SK-N-DZ (cell line): ENCODE results near the genes GBA1, YY1AP1 and RIT1.

DNA sequence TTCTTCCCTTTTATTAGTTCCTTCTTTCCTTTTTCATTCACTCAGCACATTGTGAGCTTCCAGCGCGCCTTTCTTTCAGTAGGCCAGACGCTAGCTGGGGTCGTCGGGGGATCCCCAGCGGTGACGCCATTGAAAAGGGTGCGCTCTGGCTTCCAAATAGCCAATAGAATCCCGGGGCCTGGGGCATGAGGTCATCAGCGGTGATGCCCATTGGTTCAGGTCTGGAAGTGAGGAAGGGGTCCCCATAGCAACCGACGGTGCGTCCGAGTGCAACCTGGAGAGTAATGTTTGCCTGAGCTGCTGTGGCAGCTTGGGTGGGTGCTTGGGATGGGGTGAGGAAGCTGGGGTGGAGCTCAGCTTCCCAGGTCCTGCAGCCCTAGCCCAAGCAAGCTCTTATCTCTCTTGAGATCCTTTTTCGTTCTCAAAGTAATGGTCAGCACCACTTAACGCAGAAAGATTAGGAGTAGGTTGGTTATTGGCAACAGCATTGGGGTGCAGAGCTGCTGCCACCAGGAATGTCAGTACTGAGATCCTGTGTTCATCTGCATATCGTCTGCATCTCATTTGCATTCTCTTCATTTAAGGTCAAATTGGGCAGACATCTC is 6.8 kb upstream of the EFNA3 start:
RAMPAGE:
- cytosol, long total RNA: no peak
- nucleus, long total RNA: no peak

DNA sequence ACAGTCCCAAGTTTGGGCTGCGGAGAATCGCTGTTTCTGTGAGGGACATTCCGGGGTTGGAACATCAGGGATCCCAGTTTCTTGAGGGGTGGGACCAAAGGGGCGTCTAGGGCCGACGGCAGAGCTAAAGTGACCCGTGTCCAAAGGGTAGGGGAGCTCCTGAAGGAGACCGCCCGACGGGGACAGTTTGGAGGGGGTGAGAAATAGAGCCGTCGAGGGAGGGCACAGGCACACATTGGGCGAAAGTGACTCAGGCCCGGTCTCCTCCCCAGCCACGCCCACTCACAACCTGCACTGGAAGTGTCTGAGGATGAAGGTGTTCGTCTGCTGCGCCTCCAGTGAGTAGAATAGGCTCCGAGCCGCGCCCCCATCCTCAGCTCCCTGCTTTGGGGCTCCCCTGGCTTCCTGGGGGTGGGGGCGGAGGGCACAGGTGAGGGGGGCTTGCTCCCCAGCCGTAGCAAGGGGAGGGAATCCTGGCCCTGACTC is 7.0 kb downstream of the EFNA3 start:
RAMPAGE:
- cytosol, long total RNA: no peak
- nucleus, long total RNA: no peak

DNA sequence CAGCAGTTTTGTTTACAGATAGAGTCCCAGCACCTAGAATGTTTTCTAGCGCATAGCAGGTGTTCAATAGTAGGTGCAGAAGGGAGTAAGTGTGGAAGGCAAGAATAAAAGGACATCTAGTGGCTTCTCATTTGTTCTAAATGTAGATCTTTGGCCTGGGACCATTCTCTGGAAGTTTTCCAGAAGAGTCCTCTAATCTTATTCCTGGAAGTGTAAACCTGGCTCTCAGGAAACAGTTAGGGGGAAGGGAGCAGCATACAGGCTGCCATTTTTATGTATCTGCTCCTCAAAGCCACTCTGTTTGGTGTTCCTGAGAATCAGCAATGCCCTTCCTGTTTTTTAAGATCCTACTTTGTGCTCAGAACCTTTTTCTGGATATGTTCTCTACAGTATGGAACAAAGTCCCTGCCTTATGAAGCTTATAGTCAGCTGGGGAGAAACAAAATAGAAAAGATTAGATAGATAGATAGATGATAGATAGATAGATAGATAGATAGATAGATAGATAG is 22.8 kb upstream of the EFNA1 start:
RAMPAGE:
- cytosol, long total RNA: no peak
- nucleus, long total RNA: no peak

DNA sequence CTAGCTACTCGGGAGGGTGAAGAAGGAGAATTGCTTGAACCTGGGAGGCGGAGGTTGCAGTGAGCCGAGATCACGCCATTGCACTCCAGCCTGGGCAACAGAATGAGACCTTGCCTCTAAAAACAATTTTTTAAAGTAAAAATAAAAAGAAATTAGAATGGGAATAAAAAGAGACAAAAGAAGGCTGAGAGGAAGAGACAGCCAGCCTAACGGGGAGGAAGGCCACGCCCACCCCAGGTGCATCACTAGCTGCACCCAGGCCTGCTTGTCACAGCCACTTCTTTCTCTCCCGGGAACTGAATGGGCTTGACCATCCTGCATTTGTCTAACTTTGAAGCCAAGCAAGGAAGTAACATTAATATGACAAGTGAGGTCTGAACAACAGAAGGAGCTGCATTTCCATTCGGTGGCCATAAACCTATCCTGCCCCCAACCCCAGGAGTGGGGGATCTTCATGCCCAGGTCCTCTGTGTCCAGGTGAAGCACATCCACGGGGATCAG is 20.8 kb upstream of the EFNA1 start:
RAMPAGE:
- cytosol, long total RNA: no peak
- nucleus, long total RNA: no peak

GRCh38 chr1:155133543-155134138 is 2.0 kb upstream of the SLC50A1 start:
RAMPAGE:
- cytosol, long total RNA: no peak
- nucleus, long total RNA: no peak

DNA sequence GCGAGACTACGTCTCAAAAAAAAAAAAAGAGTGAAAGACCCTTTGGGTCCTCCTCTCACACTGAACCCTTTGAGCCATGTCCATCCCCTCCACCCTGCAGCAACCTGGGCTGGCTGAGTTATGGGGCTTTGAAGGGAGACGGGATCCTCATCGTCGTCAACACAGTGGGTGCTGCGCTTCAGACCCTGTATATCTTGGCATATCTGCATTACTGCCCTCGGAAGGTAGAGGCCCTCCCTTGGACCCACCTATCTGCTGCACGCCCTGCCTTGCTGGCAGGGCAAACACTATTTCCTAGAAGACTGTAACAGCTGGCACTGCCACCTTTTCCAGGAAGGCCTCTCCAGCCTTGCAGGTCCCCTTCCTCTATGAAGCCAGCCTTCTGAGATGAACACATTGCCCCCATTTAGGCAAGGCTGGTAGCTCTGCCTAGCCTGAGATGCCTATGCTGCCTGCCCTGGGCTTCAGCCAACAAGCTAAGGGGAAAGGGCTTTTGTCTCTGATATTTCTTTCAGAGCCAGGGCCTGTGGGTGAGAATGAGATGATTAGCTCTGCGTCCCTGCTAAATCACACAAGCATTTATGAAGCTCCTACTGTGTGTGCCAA is 1.2 kb downstream of the SLC50A1 start:
RAMPAGE:
- cytosol, long total RNA: no peak
- nucleus, long total RNA: no peak

DNA sequence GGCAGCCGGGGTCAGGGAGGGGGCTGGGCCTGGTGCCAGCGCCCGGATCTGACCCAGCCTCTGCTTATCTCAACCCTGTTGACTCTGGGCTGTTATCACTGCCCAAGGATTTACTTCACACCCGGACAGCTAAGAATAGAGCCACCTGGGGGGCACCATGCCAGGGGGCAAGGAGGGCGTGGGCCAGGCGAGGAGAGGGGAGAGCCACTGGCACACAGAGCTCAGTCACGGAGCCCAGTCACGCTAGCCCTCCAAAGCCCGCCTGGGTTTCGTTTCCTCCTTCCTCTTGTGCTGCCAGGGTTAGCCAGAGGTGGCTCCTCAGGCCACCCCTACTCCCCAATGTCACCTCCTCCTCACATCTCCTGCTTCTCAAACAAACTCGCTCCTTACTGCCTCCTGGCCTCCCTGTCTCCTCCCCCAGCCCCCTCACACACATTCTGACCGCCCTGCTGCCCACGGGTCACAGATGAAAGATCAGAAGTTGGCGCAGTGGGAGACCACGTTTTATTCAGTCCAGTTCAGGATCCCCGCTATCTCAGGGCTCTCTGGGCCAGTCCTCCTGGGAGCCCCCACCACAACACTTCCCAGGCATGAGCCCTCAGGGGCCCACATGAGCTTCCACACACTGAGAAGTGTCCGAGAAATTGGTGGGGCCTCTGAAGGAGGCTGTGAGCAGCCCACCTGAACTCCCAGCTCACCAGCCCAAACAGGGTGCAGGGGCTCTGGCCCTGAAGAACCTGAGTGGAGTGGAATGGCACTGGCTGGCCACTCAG is 11.9 kb downstream of the TRIM46 start:
RAMPAGE:
- cytosol, long total RNA: no peak
- nucleus, long total RNA: no peak

RAMPAGE:
- cytosol, long total RNA: no peak
- nucleus, long total RNA: no peak
These were observed at the start of gene GBA1 for GRCh38 chr1:155240897-155241622. GBA1 (minus strand) TSS chr1:155241249.

RAMPAGE:
- cytosol, long total RNA: no peak
- nucleus, long total RNA: no peak
These were observed 1.1 kb upstream of the ENTREP3 start for GRCh38 chr1:155256337-155256816.

GRCh38 chr1:155300854-155301261 is 380 bp downstream of the PKLR start:
RAMPAGE:
- cytosol, long total RNA: no peak
- nucleus, long total RNA: no peak

GRCh38 chr1:155336817-155337965 is 16.5 kb downstream of the RUSC1 start:
RAMPAGE:
- cytosol, long total RNA: no peak
- nucleus, long total RNA: no peak

GRCh38 chr1:155528078-155528530 is 34.5 kb downstream of the ASH1L start:
RAMPAGE:
- cytosol, long total RNA: no peak
- nucleus, long total RNA: no peak

DNA sequence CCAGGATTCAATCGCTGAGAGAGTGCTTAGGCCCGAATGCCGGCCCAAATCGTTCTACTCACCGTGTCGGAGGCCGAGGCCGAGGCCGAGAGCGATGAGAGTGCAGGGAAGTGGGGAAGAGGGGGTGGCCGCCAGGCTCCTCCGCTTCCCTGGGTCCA is 633 bp downstream of the ASH1L start:
RAMPAGE:
- cytosol, long total RNA: no peak
- nucleus, long total RNA: no peak

RAMPAGE:
- cytosol, long total RNA: start-site peak on the minus strand at chr1:155688659-155688740, 362 and 484 reads in 2 replicates
- nucleus, long total RNA: no peak
These were observed at the start of gene YY1AP1 for GRCh38 chr1:155687737-155688884. YY1AP1 (minus strand) TSS chr1:155688774.

RAMPAGE:
- cytosol, long total RNA: no peak
- nucleus, long total RNA: no peak
These were observed 74.5 kb downstream of the DAP3 start for GRCh38 chr1:155763400-155763800.

GRCh38 chr1:155834209-155834893 is 22.7 kb downstream of the GON4L start:
RAMPAGE:
- cytosol, long total RNA: no peak
- nucleus, long total RNA: no peak

GRCh38 chr1:155910587-155911767 is at the start of gene RIT1:
RIT1 (minus strand) TSS chr1:155911349.
RAMPAGE:
- cytosol, long total RNA: start-site peak on the minus strand at chr1:155911324-155911381, 273 and 247 reads in 2 replicates
- nucleus, long total RNA: no peak

DNA sequence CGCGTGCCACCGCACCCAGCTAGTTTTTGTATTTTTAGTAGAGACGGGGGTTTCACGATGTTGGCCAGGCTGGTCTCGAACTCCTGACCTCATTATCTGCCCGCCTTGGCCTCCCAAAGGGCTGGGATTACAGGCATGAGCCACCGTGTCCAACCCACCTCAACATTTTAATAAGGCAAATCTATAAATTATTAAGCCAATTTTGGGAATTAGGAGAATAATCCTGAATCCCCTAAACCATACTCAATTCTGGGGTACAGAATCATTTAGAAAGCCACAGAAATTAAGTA is 11.1 kb upstream of the RIT1 start:
RAMPAGE:
- cytosol, long total RNA: no peak
- nucleus, long total RNA: no peak

DNA sequence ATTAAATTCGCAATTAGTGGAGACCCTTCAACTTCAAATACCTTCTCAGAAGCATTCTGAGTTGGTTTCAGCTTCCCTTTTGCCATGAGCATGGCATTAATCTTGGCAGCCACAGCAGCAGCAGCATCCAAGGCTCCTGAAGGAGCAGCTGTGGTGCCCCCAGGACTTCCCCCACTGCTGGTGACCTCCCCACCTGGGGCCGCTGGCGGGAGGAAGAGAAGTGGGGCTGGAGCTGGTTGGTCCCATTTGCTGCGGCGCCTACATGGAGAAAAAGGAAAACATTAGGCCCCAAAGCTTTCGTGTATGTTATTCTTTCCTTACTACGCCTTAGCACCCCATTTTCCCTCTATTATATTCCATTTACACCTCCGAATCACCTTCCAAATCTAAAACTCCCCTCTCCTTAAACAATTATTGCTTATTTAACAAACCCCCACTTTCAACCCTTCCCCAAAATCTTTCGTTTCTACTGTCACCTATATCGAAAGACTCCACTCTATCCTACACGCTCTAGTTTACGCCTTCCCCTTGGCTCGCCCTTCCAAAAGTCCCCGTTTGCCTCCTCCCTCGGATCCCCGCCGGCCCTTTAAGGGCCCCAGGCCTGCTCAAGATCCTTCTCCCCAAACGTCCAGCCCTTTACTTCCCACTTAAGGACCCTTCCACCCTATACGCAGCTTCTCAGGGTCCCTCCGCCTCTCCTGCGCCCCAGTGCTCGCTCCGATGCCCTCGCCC is 455 bp downstream of the KHDC4 start:
RAMPAGE:
- cytosol, long total RNA: no peak
- nucleus, long total RNA: no peak

RAMPAGE:
- cytosol, long total RNA: no peak
- nucleus, long total RNA: no peak
These were observed 1.9 kb downstream of the RXFP4 start for GRCh38 chr1:155943174-155943860.